Mammary epithelial cell (primary cell): ENCODE results near the genes APOBEC4 and TSEN15.

DNA sequence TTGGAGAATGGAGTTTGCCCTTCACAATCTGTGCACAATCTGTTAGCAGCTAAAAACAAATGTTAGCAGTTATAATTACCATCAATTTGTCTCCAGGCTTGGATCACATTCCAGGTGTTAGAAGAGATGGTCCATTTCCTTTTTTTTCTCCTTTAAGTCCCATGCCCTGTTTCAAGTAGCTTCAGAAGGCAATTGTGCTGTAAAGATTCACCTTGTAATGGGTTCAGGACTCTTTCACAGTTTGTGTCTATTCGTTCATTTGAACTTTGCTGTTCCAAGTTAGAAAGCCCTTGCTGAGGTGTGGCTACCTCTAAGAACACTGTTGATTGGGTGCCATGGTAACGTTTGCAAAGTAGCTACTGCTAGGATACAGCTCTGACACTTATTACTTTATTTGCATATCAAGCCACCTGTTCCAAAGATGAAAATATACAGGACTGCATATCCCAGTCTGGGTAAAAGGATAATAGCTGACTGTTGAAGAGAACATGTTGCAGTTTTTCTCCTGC, at the start of gene APOBEC4:
APOBEC4 (minus strand) TSS at position 324 of the 509 bp plus-strand sequence.
- CAGE, long polyA plus RNA = no peak
- RRBS = no CpG with 5 or more reads among the region's 2 CpGs

GRCh38 chr1:183870426-183870715, 65.5 kb downstream of the RGL1 start:
- CAGE, long polyA plus RNA = no peak
- RRBS = no CpG with 5 or more reads among the region's 10 CpGs

DNA sequence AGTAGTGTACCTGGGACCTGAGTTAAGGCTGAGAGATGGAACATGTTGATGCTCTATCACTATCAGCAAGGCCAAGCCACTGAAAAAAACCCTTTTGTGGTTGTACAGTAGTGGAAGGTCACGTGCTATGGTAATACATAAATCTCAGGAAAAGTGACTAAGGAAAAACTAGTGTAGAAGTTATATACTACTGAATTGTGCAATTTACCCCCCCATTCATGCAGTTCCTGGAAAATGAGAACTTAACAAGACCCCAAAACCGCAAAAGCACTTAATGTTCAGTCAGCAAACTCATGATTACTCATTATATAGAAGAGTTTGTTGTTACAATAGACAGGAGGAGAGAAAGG, 91.5 kb downstream of the RGL1 start:
- CAGE, long polyA plus RNA = no peak
- RRBS = no CpG with 5 or more reads among the region's 2 CpGs

DNA sequence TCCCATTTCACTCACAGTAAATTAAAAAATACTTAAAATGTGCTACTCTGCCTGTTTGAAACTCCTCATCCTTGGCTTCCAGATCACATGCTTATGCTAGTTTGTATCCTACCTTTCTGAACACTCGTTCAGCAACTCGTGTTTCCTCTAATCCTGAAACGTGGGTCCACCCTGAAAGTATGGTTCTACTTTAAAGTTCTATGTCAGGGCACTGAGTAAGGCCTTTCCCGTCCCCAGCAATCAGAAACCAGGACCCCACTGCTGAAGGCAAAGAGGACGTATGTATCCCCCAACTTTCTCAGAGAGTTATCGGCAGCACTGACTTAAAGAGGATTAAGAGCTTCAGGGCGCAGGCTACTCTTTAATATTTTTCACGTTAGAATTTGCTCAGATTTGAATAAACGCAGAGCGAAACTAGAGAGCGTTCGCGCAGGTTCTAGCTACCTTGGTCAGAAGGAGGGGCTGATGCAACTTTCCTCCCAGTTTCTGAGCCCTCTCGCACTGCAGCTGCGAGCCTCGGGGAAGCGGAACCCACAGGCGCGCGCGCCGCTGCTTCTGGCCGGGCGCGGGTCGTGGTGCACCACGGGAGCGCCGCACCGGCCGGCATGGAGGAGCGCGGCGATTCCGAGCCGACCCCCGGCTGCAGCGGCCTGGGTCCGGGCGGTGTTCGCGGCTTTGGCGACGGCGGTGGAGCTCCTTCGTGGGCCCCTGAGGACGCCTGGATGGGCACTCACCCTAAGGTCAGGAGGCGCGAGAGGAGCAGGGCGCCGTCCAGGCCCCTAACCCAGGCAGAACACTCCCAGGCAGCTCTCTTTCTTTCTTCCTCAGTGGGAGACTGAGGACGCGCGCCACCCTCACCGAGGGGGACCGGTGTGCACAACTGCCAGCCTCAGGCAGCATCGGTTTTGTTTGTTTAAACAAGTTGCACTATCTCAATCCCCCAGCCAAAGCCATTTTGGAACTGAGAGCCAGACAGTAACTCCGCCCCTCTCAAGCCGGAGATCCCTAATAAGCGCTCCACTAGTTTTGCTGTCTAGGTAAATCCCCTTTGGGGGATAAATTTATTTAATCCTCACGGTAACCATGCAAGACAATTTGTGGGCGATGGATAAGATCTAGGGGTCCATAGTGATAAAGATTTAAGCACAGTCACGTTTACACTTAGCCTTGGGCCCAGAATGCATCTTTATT, at the start of gene TSEN15:
TSEN15 (plus strand) TSS at position 580 of the 1,191 bp plus-strand sequence.
- CAGE, long polyA plus RNA = no peak
- RRBS = 2% methylated on average over 14 of the region's 63 CpGs

DNA sequence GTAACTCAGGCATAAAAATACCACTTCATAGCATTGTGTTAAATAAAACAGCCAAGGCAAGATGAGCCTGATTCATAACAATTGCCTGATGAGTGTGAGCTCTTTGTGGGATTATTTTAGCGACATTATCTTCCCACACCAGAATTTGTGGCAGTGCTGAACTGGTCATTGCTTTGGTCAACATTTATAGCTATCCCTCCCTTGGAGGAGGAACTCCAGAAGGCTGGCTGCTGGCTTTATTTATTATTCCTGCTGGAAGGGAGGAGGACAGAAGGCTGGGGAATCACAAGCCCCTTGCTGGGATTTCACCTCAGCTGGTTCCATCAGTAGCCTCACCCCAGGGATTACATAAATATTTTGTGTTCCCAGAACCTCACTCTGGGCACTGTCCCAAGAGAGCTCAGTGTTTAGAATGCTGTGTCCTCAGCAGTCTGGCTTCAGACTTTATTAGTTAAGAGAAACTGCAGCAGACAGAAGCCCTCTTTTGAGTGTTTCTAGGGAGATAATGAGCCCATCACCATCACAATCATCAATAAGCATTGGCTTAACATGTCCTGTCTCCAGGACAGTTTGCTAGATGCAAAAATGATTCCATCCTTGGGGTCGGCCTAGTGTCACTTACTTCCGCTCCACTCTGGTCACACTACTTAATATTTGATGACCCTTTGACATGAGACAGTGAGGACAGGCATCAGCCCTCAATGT, 102.8 kb upstream of the C1orf21 start:
- CAGE, long polyA plus RNA = no peak
- RRBS = no CpG with 5 or more reads among the region's 3 CpGs

GRCh38 chr1:184434236-184434966, 47.6 kb downstream of the C1orf21 start:
- CAGE, long polyA plus RNA = no peak
- RRBS = no CpG with 5 or more reads among the region's 6 CpGs

- CAGE, long polyA plus RNA = no peak
- RRBS = no CpG with 5 or more reads among the region's 7 CpGs
Observed at GRCh38 chr1:184453185-184454196, 66.7 kb downstream of the C1orf21 start.

GRCh38 chr1:184479381-184479950, 92.6 kb downstream of the C1orf21 start:
- CAGE, long polyA plus RNA = no peak
- RRBS = no CpG with 5 or more reads among the region's 12 CpGs

- CAGE, long polyA plus RNA = no peak
- RRBS = no CpG with 5 or more reads among the region's 7 CpGs
Observed at GRCh38 chr1:184480522-184481088, 93.8 kb downstream of the C1orf21 start.

- CAGE, long polyA plus RNA = no peak
- RRBS = no CpG with 5 or more reads among the region's 5 CpGs
Observed at GRCh38 chr1:184556595-184557288, 169.9 kb downstream of the C1orf21 start.

DNA sequence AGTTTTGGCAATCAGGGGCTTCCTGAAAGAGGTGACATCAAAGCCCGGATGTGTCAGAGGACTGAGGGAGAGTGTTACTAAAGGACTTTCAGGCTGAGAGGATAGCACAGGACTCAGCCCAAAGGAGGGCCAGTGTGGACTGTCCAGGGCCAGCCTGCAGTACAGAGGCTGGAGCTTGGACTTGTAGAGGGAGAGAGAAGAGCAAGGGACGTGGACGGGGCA, 128.5 kb downstream of the EDEM3 start:
- CAGE, long polyA plus RNA = no peak
- RRBS = no CpG with 5 or more reads among the region's 3 CpGs

GRCh38 chr1:184743163-184743759, 11.4 kb downstream of the EDEM3 start:
- CAGE, long polyA plus RNA = no peak
- RRBS = no CpG with 5 or more reads among the region's 2 CpGs

DNA sequence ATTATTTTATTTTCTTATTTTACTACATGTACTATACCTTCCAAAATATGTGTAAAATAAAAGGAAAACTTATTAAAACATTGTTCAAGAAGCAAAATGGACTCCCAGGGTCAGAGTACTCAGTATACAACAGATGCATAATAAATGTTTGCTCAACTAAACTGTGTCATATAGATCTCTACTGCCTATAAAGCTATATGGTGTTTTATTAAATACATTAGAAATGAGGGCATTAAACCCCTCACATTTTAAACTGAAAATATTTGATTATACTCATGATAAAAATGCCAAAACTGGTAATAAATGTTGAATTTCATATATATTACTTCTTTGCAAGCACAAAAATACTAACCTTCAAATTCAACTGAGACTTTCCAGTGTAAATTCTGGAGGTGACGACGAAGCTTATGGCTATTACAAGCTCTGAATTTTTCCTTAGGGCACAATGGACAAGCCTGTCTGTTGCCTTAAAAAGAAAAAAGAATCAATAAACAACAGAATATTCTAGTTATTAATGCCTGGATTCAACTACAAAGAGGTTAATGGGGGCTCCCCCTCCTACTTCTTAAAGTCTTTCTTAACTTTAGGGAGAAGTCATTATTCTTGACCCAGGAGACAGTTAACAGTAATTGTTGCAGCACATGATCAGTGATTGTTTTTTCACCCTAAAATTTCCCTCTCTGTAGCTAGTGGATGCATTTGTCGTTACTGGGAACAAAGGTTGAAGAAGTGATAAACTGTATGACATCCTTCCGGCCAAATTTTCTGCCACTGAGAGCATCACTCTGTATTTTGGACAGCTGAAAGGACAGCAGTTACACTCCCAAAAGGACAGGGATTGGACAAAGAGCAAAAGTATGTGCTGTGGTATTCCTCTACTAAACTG, 6.5 kb downstream of the TRMT1L start:
- CAGE, long polyA plus RNA = no peak
- RRBS = no CpG with 5 or more reads among the region's 4 CpGs

- CAGE, long polyA plus RNA = no peak
- RRBS = no CpG with 5 or more reads among the region's 2 CpGs
Observed at GRCh38 chr1:185165761-185166051, 8.7 kb downstream of the SWT1 start.

GRCh38 chr1:185315338-185315828, 1.7 kb downstream of the IVNS1ABP start:
- CAGE, long polyA plus RNA = no peak
- RRBS = no CpG with 5 or more reads among the region's 3 CpGs

DNA sequence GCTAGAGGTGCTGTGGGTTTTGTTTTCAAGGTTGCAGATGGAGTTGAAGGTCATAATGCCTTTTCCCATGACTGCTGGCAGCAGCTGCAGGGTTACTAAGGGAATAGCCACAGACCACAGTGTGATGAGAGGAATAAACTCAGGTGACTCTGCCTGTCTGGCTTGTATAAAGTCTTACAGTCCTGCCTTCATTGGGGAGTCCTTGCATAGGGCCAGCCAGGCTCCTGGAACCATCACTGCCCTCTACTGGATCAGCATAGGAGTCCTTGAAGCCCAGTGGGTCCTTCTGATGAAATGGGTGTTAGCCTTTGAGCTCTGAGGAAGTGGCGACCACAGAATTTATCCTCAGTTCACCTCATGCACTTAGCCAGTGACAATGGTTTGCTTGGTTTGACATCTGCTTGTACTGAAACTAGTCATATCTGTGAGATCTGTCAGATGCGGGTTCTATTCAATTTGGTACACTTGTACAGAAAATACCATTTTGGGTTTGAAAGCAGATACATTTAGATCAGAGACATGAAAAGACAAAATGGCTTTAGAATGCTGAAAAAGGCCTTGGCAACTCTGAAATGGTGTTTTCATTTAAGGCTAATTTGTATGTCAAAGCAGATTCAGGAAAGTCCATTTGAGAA, 174.3 kb upstream of the HMCN1 start:
- CAGE, long polyA plus RNA = no peak
- RRBS = no CpG with 5 or more reads among the region's 2 CpGs

DNA sequence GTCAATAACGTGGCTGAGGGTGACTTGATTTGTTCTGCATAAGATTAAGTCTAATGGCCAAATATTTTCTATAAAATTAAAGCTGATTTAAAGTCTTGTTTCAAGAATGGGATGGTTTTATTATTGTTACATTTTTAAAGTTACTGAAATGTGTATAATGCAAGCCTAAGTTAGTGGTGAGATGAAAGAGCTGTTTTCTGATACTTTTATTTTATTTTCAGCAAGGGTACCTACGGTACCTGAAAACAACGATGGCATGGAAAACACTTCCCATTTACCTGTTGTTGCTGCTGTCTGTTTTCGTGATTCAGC, 502 bp downstream of the PRG4 start:
- CAGE, long polyA plus RNA = no peak
- RRBS = no CpG with 5 or more reads among the region's 4 CpGs

- CAGE, long polyA plus RNA = no peak
- RRBS = no CpG with 5 or more reads among the region's 1 CpG
Observed at GRCh38 chr1:192550841-192551419, 24.6 kb upstream of the RGS1 start.

GRCh38 chr1:192809272-192809857, 526 bp downstream of the RGS2 start:
- CAGE, long polyA plus RNA = no peak
- RRBS = no CpG with 5 or more reads among the region's 20 CpGs

DNA sequence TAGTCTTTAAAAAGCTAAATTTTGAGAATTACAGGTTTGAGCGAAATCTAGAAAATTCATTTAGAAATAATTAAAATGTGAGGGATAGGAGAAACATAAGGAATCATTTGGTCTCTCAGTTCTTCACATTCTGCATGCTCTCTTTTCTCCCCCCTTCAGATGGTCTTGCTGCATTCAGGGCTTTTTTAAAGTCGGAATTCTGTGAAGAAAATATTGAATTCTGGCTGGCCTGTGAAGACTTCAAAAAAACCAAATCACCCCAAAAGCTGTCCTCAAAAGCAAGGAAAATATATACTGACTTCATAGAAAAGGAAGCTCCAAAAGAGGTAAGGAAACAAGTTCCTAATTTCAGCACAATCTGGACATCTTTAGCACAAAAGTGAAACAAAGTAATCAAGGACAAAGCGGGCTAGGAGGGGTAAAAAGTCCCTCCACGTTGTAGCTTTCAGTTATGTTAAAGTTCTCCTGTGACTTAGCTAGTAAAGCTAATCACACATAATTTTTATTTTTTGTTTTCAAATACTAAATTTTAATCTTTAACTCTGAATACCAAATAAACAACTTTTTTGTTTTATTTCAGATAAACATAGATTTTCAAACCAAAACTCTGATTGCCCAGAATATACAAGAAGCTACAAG, 2.1 kb downstream of the RGS2 start:
- CAGE, long polyA plus RNA = no peak
- RRBS = no CpG with 5 or more reads among the region's 4 CpGs